Thoracic aorta (tissue), 1 donor: ENCODE measurements around the gene SPG21.

- RAMPAGE, long total RNA = no peak
Measured at GRCh38 chr15:64776056-64776835, 857 bp upstream of the RBPMS2 start.

- RAMPAGE, long total RNA = no peak
Measured at GRCh38 chr15:64816445-64816912, 9.0 kb downstream of the PIF1 start.

DNA sequence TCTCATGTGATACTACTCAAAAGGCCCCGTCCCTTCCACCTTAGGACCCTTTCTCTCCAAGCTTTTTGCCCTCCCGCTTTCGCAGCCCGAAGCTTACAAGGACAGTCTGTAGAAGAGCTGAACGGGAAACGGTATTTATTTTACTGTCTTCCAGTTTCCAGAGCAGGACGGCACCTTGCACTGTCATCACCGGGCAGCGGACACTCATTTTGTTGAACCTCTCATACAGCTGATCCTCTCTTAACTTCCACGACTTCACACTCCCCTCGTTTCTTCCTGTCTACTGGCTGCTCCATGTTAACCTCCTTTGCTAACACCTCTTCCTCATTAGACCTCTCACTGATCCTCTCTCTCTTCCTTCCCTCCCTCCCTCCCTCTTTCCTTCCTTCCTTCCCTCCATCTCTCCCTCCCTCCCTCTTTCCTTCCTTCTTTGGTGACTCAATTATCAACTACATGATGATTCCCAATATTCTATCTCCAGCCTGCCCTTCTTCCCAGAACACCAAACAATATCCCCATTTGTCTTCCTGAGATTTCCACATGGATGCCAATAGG, 5.5 kb upstream of the PLEKHO2 start:
- RAMPAGE, long total RNA = no peak

DNA sequence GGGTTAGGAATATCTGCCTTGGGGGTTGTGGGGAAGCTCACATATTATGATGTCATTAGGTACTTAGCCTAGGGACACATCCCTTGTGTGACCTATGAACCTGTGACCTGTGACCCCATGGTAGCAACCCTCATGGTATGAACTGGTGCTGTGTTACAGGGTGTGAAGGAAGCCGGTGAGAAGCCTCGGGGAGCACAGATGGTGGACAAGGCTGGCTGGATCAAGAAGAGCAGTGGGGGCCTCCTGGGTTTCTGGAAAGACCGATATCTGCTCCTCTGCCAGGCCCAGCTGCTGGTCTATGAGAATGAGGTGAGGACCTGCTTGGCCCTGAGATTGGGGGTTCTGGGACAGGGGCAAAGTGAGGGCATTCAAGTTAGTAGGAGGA, 6.7 kb downstream of the PLEKHO2 start:
- RAMPAGE, long total RNA = no peak

GRCh38 chr15:64866789-64867815, 25.4 kb downstream of the PLEKHO2 start:
- RAMPAGE, long total RNA = no peak

DNA sequence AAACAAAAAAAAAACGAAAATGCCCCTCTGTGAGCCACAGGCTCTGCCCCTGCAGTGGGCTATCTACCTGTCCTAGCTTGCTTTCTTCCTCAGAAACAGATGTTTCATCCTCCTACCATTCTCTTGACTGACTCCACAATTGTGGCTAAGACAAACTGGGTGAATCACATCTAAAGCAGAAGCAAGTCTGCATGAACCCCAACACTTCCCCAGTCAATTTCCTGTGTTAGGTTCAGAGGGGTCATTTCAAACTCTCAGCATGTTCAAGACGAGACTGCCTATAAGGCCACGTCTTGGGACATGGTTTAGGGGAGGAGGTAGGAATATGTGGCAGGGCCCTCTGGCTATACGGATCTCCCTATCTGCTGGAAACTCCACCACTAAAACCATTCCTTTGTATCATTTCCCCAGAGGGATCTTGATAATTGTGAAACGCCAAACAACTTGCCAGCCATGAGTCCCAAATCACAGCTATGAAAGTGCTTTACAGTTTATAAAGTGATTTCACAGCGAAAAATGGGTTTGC, 28.5 kb upstream of the ANKDD1A start:
- RAMPAGE, long total RNA = no peak

- RAMPAGE, long total RNA = no peak
Measured at GRCh38 chr15:64989253-64990243, at the start of gene SPG21. Gene SPG21 (minus strand): TSS chr15:64989914.

- RAMPAGE, long total RNA = no peak
Measured at GRCh38 chr15:65082235-65083071, 5.9 kb downstream of the KBTBD13 start.

DNA sequence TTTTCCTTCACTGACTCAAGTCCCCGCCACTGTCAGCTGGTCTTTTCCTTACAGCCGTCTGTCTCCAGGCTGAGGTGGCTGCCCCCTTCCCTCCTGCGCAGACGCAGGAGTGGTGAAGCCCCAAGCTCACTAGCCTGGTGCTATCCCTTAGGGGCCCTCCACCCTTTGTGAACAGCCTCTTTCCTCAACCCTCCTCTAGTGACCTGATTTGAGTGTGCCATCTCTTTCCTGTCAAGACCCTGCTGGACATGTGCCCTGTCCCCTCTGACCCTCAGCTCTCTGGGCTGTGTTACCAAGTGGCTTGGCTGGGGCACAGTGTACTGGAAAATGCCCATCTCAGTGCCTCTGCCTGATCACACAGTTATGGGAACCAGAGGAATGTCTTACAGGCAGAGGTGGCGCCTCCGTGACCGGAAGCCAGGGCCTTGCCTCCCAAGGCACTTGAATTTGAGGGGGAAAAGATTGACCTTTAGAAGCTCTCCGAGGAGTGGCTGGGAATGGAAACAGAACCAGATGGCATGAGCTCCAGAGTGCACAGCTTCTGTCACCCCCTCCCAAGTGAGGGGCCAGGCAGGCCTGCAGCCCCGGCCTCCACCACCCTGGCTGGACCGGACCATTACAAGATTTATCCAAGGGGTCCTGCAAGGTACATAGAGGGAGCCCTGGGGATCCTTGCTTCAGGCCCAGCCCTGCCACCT, 8.8 kb downstream of the KBTBD13 start:
- RAMPAGE, long total RNA = no peak

- RAMPAGE, long total RNA = no peak
Measured at GRCh38 chr15:65088654-65089173, 12.2 kb downstream of the KBTBD13 start.

DNA sequence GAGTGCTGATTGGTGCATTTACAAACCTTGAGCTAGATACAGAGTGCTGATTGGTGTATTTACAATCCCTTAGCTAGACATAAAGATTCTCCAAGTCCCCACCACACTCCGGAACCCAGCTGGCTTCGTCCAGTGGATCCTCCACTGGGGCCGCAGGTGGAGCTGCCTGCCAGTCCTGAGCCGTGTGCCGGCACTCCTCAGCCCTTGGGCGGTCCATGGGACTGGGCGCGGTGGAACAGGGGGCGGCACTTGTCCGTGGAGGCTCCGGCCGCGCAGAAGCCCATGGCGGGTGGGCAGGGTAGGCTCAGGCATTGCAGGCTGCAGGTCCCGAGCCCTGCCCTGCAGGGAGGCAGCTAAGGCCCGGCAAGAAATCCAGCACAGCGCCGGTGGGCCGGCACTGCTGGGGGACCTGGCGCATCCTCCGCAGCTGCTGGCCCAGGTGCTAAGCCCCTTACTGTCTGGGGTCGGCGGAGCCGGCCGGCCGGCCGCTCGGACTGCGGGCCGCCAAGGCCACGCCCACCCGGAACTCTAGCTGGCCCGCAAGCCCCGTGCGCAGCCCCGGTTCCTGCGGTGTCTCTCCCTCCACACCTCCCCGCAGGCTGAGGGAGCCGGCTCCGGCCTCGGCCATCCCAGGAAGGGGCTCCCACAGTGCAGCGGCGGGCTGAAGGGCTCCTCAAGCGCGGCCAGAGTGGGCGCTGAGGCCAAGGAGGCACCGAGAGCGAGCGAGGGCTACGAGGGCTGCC, 14.4 kb upstream of the PARP16 start:
- RAMPAGE, long total RNA = no peak

- RAMPAGE, long total RNA = no peak
Measured at GRCh38 chr15:65539888-65540240, 9.6 kb downstream of the HACD3 start.

DNA sequence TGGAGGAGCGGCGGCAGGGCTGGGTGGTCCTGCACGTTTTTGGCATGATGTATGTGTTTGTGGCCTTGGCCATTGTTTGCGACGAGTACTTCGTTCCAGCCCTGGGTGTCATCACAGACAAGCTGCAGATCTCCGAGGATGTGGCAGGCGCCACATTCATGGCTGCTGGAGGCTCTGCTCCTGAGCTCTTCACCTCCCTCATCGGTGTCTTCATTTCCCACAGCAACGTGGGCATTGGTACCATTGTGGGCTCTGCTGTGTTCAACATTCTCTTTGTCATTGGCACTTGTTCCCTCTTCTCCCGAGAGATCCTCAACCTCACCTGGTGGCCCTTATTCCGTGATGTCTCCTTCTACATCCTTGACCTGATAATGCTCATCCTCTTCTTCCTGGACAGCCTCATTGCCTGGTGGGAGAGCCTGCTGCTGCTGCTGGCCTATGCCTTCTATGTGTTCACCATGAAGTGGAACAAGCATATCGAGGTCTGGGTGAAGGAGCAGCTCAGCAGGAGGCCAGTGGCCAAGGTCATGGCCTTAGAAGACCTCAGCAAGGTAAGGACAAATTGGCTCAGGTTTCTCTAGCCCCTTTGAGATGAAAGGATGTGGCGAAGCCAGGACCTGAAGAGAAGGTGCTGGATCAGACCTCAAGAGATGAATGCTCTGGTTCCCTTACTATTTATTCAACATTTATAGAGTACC, 3.8 kb downstream of the SLC24A1 start:
- RAMPAGE, long total RNA = no peak

DNA sequence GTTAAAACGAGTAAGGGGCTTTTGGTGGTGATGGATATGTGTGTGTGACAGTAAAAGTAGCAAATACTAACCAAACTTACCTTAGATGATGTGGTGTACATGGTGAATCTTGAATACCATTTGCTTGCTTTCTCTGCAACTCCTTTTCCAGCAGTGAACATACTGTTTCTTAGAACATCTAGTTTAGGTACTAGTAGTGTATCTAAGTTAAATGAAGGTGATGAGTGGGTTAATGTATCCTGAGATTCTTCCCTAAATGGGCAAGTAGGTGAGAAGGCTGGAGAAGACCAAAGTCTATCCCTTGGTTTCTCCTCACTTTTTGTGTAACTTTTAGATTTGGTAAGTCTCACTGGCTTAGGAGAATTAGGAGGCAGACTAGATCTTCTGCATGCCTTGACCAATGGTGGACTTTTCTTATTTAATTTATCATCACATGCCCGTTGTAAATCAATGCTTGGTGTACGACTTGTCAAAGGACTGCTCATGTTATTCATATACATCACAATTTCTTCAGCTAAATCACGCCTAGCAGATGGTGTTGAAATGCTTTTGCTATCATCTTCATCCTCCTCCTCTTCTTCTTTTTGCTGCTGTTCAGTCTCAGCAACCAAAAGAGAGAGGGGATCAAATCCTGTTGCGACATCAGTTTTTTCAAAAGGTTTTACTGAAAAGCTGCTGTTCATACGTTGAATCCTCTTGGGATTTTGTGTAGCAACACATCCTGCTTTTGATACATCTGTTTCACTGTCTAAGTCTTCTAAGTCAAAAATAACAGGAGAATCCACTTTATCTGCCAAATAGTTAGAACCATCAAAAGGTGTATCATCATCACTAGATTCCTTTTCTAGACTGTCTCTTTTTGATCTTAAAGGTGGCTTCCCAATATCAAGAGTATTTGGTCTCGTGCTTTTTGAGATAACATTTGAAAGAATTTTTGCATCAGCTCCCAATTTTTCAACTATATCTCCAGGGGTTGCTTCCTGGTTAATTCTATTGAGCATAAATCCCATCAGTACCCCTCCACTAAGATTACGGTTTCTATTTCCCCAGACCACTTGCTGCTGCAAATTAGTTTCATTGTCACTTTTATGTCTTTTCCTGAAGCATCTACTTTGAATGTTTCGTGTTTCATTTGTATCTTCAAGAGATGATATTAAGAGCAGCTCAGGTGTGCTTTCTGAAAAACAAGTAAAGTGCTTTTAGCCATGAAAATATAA, 69.0 kb downstream of the SLC24A1 start:
- RAMPAGE, long total RNA = start-site peak on the minus strand centred at position 880 of the sequence, 478 bp wide, 57 reads

DNA sequence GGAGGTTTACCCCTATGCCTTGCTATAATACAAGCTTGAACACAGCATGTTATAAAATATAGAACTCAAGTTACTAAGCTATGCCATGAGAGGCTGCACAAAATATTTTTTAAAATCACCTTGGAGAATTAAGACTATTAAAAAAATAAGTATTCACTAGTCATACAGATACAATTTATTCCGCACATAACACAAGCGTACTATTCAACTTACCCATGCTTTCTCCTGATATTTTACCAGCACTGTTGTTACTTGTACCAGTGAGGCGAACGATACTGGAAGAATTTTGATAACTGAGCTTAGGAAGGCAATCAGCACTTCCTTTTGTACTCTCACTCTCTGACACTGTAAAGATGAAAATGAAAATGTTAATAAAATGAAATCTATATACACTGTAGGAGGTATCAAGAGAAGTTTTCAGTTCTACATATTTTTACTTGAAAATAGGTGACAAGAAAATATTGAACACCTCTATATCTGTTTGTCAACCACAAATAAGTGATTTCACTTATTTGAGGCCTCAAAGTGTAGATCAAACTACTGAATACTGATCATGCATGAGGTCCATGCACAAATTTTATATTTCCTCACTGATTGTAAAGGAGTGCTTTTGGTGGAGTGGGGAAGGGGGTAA, 74.5 kb downstream of the SLC24A1 start:
- RAMPAGE, long total RNA = no peak

GRCh38 chr15:65789782-65790586, 2.1 kb downstream of the DENND4A start:
- RAMPAGE, long total RNA = no peak

GRCh38 chr15:65827142-65827528, 35.0 kb upstream of the DENND4A start:
- RAMPAGE, long total RNA = no peak

GRCh38 chr15:66080596-66081044, 172.9 kb downstream of the MEGF11 start:
- RAMPAGE, long total RNA = no peak

DNA sequence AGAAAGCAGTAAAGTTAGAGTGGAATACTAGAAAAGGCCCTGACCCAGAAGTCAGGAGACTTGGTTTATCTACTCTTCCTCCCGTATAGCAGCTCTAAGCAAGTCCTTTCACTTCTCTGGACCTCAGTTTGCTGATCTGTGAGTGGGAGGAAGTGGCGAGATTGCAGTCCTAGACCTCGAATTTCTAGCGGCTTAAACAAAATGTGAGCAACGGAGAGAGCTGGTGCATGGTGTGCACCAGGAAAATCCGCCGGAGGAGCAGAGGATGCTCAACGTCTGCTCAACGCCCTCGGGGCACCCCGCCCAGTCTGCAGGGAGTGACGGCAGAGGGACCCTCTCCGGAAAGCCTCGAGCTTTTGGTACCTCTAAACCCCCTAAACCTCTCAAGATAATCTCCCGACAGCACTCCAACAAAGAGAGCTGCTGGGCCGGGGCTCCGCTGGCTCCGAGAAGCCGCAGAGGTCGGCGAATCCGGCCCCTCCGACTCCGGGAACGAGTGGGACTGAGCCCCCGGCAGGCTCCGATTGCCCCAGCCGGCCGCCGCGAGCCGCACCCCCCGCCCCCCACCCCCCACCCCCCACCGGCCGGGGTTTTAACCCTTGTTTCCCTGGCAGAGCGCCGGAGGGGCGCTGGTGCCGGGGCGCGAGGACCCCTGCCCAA, 1.8 kb downstream of the MEGF11 start:
- RAMPAGE, long total RNA = no peak

DNA sequence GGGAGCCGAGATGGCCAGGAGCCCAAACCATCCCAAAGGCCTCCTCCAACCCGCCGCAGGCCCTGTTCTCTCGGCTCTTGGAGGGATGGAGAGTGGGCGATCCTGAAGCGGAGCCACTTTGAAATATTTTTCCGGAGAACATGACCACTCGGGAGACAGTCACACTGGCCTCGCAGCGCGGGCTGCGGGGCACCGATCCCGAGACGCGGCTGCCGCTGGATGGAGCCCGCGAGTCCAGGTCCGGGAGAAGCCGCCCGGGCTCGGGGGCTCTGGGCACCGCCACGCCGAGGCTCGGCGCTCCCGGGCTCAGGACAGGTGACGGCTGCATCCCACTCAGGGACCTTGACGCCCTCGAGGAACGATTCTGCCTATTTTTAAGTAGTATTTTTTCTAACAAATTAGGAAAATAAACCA, 1.2 kb downstream of the MEGF11 start:
- RAMPAGE, long total RNA = no peak